Cardiac ventricle fibroblast (primary cell): ENCODE data around the gene B4GALNT1.

DNA sequence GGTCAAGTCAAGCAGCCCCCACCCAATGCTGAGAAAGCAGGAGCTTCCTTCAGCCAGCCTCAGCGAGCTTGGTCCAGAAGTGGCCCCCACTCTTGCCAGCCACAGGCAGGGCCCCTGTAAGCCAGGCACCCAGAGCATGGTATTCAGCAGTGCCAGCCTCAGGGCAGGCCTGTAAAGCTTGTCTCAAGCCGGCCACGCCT lies 40.2 kb downstream of the LRP1 start:
- RAMPAGE, long total RNA: no peak

- RAMPAGE, long total RNA: no peak
Measured at GRCh38 chr12:57190724-57191190, 25.8 kb upstream of the NXPH4 start.

DNA sequence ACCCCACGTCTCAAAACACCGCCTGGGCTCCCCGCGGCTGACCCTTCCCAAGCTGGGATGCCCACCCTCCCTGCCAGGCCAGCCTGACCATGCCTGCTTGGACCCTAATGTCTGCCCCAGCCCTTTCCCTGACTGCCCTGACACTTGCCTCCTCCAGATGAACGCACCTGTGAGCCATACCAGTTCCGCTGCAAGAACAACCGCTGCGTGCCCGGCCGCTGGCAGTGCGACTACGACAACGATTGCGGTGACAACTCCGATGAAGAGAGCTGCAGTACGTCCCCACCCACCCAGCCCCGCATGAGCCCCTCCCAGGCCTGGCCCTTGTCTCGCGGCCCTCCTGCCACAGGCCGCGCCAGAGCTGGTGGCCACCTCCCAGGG lies 14.3 kb upstream of the NXPH4 start:
- RAMPAGE, long total RNA: no peak

- RAMPAGE, long total RNA: no peak
Measured at GRCh38 chr12:57227708-57227972, 1.9 kb upstream of the SHMT2 start.

GRCh38 chr12:57292540-57292867 lies 41.5 kb upstream of the STAC3 start:
- RAMPAGE, long total RNA: no peak

DNA sequence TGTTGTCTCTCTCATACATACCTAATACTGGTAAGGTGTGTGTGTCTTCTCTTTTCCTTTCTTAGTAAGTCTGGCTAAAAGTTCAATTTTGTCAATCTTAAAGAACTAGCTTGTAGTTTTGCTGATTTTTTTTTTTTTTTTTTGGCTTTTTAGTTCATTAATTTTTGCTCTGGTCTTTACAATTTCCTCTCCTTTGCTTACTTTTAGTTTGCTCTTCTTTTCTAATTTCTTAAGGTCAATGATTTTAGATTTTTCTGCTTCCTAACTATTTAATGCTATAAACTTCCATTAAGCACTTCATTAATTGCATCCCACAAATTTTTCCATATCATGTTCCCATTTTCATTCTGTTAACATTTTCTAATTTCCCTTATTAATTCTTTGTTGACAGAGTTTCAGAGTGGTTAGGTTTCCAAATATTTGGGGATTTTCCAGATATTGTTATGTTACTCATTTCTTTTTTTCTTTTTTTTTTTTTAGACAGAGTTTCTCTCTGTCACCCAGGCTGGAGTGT lies 73.3 kb downstream of the R3HDM2 start:
- RAMPAGE, long total RNA: no peak

DNA sequence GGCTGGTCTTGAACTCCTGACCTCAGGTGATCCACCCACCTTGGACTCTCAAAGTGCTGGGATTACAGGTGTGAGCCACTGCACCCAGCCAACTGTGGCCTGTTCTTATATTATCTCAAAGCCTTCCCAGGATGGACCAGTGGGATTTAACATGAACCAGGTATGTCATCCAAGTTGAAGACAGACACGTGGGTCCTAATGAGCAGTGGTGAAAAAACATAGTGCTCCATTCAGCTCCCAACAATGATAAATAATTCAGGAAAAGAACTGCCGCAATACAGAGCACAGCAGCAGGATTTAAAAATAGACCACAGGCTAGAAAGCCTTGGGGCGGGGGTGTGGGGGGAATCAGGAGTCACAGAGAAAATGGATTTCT lies 58.8 kb downstream of the R3HDM2 start:
- RAMPAGE, long total RNA: no peak

GRCh38 chr12:57456062-57456496 lies 972 bp downstream of the INHBE start:
- RAMPAGE, long total RNA: no peak

GRCh38 chr12:57617938-57618265 lies 6.7 kb downstream of the ARHGEF25 start:
- RAMPAGE, long total RNA: no peak

DNA sequence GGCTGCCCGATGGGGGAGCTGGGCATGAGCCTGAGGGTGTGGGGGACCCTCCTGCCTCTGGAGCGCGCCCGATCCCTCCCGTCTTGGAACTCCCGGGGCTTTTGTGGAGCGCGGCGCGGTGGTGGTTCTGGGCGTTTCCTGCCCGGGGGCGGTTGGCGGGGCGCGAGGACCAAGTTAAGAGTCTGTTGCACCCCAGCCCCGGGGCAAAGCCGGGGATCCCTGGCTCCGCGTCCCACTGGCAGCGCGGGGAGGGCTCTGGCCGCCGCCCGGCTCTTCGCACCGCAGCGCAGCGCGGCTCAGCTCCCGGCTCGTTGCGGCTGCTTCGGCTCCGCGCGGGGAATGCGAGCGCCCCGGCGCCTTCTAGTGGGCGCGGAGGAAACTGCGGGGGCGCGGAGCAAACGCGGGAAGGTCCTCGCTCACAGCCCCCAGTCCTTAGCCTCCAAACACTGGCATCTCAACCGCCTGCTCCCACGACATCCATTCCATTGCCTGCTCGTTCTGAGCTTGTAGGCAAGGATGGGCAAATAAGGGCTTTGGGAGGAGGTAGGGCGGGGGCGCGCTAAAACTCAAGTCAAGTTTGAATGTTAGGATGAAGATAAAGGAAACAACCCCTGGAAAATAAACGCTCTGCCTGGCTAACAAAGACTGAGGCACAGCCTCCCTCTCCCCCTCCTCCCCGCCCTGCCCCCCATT lies at the start of gene B4GALNT1:
B4GALNT1 (minus strand) TSS at position 343 of the 693 bp plus-strand sequence.
- RAMPAGE, long total RNA: no peak

- RAMPAGE, long total RNA: no peak
Measured at GRCh38 chr12:57735700-57736918, 2.4 kb downstream of the AGAP2 start.

GRCh38 chr12:57770868-57771413 lies 964 bp downstream of the METTL1 start:
- RAMPAGE, long total RNA: no peak

- RAMPAGE, long total RNA: no peak
Measured at GRCh38 chr12:57816027-57816597, 2.4 kb downstream of the AVIL start.

GRCh38 chr12:57821785-57822469 lies 3.4 kb upstream of the AVIL start:
- RAMPAGE, long total RNA: no peak

GRCh38 chr12:57829152-57829772 lies 10.7 kb upstream of the AVIL start:
- RAMPAGE, long total RNA: no peak

- RAMPAGE, long total RNA: no peak
Measured at GRCh38 chr12:57847103-57847407, 526 bp upstream of the CTDSP2 start.

DNA sequence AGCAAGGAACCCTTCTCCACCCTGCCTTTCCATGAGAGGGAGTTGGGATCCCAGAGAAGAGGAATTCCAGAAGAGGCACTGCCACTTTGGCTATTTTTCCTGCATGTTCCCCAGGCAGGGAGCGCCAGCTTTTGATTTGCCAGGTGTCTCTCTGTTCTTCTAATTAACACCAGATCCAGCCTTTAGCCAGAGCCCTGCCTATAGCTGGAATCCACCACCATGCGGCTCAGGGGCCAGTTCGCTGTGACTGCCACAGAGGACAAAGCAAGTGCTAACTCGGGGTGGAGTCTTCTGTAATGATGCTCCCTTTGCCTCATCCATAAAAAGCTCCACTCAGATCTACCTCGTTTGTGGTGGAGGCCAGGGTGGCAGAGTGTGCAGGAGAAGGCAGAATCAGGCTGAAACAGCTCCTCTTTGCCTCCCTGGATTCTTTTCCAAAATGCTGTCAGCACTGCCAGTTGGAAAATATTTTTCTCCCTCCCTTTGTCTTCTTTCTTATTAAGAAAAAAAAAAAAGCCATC lies 17.9 kb upstream of the CTDSP2 start:
- RAMPAGE, long total RNA: no peak

DNA sequence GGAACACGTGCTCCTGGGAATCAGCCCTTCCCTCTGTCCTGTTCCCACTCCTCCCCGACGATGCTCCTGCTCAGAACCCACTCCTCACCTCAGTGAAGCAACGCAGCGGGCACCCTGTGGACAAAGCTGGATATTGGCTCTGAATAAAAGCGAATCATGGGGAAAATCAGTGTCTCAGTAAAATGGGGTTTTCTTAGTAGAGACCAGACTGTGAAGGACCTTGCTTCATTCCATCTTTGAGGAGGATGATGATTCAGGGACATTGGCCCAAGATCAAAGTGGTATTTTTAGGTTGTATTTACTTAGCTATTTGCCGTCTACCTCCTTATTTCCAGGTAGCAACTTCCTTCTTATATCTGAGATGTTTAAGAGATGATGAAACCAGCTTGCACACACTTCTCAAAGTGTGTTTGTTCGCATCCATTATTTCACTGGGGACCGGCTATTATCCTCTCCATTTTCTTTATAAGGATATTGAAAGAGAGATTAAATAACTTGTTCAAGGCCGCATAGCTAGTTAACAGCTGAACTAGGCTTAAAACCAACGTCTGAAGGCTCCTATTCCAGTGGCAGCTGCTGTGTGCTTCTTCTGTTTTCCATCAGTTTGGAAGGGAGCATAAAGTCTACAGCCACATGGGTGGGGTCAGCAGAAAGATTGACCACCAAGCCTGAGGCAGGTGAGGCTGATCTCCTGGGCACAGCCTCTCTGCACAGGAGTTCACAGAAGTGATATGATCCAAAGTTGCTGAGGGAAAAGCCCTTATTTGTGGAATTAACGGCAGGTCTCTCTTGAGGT lies 44.0 kb upstream of the CTDSP2 start:
- RAMPAGE, long total RNA: no peak

GRCh38 chr12:57893199-57893670 lies 46.7 kb upstream of the CTDSP2 start:
- RAMPAGE, long total RNA: no peak

GRCh38 chr12:59084845-59085414 lies 164.6 kb upstream of the LRIG3 start:
- RAMPAGE, long total RNA: no peak